SJSA1 (cell line): ENCODE data around the genes RFX7 and POLR2M.

GRCh38 chr15:55741305-55742015 is 1.5 kb downstream of the PRTG start:
- RAMPAGE, long total RNA = no peak

DNA sequence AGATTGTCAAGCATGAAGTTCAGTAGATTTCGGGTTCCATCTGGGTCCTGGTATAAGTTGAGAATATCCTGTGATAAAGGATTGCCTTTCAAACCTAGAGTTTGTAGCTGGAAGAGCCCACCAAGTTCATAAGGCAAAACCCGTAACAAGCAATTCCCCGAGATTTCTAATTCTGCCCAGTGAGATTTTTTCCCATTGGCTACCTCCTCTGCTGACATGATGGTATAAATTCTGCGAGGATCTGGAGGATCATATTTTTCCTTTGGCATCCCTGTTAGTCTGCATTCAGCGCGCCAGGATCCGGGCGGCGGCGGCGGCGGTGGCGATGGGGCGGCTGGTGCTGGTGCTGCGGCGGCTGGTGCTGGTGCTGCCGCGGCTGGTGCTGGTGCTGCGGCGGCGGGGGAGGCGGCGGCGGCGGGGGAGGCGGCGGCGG is 13.5 kb upstream of the NEDD4 start:
- RAMPAGE, long total RNA = no peak

- RAMPAGE, long total RNA = no peak
Observed at GRCh38 chr15:56221090-56222165, 22.3 kb downstream of the RFX7 start.

DNA sequence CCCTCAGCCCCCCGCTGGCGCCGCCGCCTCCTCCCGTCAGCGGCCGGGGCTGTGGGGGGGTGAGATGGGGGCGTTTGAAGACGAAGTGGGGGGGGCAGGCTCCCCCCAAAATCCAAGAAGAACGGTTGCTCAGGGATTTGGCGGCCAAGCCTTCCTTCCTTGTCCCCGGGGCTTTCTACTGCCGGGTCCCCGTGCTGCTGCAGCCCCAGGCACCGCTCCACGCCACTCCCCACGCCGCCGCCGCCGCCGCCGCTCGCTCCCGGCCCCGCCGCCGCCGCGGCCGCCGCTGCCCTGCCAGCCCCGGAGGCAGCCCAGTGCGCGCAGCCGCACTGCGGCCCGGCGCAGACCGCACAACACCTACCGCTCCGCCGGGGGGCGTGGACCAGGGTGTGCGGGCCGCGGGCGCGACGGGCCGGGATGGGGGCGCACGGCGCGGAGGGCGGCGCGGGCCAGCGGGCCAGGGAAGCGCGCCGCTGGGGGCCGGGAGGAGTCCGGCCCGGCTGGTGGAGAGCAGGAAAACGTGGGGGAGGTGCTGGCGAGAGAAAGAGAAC is at the start of gene RFX7:
Gene RFX7, minus strand, starts transcription at position 326 of the 551 bp plus-strand sequence.
- RAMPAGE, long total RNA = no peak

DNA sequence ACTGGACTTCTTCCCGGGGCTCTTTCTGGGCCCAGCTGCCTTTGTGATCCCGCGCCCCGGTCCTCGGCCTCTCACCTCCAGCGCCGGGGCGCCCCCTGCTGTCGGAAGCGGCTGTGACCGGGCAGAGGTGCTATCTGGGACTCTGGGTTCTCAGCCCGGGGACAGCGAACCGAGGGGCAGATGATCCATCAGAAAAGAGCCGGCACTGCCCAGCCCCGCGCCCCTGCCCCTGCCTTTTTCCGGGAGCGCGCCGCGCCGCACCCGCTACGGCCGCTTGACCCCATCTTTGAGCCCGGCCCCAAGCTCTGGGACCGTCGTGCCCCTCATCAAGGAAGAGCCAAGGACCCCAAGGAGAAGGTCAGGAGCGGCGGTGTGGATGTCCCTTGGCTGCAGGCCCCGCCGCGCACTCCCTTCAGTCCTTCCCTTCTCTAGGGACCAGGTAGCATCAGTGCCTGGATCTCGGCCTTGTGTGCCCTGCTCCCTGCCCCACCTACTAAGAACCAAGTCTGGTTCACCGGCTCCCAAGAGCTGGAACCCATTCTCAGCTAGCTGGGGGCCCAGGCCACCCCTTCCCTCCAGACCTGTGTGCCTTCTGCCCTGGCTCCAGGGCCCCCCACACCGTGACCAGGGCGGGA is 69.5 kb upstream of the CGNL1 start:
- RAMPAGE, long total RNA = no peak

GRCh38 chr15:57312331-57313184 is 63.7 kb upstream of the CGNL1 start:
- RAMPAGE, long total RNA = no peak

DNA sequence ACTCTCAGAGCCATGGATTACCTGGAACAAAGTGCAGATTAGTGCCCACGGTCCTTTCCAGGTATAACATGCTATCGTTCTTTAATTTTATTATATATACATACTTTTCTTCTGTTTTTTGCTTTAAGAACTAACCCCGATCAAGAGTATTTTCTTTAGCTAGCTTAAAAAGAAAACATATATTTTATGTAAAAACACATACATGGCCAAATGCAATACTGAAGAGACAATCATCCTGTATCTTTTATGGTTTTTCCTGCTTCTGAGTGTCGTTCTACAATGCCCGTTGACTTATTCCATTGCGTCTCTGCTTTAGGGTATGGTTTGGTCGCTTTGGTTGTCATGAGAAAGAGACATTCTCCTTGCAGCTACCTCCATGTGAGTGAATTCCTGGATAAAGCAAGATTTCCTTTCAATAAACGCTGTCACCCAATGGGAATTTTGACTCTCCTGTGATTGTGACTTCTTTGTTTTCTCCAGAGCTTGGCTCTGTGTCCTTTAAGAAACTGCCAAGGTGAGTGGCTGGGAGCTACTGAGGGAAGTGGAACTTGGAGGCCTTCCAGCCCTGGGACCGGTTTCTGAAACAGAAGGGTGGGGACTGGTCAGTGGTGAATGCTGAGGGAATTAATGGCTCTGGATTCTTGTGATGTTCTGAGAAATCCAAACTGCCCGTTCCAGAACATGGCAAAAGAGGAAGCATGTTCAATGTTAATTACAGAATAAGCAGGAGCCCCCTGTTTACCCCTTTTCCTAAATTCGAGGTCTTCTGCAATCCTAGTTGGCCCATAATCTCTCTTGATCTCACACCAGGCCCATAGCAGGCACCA is 41.2 kb upstream of the MYZAP start:
- RAMPAGE, long total RNA = no peak

GRCh38 chr15:57647464-57648089 is 55.9 kb downstream of the MYZAP start:
- RAMPAGE, long total RNA = no peak

GRCh38 chr15:57679677-57680465 is 26.6 kb upstream of the POLR2M start:
- RAMPAGE, long total RNA = no peak

DNA sequence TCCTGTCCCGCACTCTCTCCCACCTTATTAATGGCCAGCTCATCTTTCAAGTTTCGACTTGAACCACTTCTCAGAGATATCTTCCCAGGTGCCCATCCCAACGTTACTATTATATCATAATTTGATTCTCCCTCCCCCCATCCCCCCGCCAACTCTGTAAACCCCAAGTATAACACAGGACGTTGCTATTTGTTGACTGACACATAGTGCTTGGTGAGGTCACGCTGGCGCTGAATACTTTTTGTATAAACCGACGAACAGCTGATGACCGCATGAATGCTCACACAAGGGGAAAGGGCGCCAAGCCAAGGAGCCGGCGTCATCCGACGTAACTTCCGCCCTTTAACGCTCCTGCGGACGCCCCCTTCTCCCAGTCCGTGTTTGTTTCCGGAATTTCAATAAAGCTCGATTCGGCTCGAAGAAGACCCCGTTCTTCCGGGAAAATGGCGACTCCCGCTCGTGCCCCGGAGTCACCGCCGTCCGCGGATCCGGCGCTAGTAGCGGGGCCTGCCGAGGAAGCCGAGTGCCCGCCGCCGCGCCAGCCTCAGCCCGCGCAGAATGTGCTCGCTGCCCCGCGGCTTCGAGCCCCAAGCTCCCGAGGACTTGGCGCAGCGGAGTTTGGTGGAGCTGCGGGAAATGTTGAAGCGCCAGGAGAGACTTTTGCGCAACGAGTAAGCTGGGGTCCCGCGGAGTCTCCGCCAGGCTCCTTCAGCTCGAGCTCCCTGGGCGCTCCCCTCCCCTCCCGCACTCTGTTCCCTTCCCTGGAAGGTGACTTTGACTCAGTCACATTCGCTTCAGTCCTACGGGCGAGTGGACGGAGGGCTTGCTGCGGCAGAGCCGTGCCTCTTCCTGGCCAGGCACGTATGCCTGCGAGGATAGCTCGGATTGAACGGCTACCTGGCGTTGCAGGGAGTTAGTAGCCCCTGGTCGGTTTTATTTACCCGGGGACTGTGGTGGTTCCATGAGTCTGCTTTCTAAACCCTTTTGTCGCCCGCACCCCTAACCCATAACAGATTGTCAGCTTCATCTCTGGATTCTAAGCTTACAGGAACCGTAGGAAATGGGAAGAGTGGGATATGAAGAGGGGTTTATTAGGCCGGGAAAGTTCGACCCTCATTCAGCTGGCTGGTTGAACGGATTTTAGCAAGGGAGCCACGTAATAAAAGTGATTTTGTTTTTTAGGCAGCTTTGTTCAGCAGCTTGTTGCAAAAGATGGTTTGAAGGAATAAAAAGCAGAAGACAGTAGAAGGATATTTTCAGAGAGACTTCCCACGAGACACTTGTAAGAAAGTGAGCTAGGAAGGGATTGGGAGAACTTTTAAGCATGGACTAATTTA is at the start of gene POLR2M:
Gene POLR2M, plus strand, starts transcription at position 430 of the 1,337 bp plus-strand sequence.
- RAMPAGE, long total RNA = no peak

DNA sequence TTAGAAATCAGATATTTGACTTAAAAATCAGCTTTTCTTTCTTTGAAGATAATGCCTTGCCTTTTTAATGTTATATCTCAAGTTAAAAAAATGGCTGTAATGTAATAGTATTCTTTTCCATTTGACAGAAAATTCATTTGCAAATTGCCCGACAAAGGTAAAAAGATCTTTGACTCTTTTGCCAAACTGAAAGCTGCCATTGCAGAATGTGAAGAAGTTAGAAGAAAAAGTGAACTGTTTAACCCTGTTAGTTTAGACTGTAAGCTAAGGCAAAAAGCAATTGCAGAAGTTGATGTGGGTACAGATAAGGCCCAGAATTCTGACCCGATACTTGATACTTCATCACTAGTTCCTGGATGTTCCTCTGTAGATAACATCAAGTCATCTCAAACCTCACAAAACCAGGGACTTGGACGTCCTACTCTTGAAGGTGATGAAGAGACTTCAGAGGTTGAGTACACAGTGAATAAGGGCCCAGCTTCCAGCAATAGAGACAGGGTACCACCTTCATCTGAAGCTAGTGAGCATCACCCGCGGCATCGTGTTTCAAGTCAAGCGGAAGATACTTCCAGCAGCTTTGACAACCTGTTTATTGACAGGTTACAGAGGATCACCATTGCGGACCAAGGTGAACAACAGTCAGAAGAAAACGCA is 2.2 kb downstream of the POLR2M start:
- RAMPAGE, long total RNA = no peak

GRCh38 chr15:57792692-57793135 is 86.2 kb downstream of the POLR2M start:
- RAMPAGE, long total RNA = no peak

DNA sequence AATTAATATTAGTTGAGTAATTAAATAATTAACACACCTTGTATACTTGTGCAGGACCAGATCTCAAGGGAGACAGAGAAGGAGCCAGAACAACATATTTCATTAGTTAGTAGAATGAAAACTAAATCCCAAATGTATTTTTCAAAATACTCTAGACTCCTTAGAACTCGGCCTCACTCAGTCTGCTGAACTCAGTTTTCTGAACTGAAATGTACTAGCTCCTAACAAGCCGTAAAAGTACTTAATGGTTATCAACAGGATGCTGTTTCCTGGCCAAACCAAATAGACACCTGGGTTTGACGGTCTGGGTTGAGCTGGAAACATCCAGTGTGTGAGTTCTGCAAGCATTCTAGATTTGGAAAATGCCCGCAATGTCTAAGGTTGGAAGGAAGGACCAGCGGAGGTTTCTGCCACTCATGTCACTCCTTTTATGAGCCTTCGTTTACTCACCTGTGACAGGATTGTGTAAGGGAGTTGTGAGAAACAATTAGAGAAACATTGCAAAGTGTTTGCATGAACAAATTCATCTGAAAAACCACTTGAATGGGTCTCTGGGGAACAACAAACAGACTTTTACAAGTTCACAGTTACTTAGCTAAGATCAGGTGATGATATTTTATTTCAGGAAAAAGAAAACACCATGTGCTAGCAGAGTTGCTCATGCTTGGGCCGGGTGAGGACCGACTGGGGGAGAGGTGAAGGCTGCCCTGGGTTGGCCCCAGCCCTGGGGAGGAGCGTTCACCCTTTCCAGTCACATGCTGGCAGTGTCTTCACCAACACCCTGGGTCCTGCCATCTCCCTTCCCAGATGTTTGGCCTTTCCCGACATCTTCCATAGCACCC is 151.0 kb downstream of the ALDH1A2 start:
- RAMPAGE, long total RNA = no peak

GRCh38 chr15:57950292-57951015 is 115.1 kb downstream of the ALDH1A2 start:
- RAMPAGE, long total RNA = no peak

DNA sequence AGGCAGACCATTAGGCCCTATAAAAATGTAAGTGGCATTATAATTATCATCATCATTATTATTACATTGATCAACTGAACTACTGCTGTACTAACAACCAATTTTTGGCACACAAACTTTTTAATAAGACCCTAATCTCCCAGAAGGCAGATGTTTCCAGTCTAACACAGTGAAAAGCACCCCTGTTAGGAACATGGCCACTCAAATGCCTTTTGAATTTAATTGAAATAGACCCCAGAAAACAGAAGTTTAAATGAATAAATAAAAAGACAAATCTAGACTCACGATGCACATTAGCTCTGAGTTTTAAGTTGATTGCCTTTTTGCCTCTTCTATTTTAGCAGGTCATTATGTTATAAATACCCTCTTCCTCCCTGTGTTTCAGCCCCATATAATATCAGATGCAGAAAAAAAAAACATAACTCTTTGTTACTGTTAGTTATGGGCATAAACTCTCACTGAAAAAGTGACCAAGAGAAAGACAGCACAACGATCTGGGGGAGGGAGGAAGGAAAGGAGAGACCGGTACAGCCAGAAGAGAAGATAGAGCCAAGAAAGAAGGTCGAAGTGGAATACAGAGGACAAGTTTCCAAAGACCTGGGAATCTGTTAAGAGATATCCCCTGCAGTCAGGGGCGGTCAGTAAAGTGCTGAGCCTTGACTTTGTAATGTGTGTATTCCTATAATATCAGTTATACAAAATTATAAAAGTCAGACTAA is 3.5 kb downstream of the ALDH1A2 start:
- RAMPAGE, long total RNA = no peak

GRCh38 chr15:58179631-58180221 is 41.5 kb downstream of the AQP9 start:
- RAMPAGE, long total RNA = no peak

GRCh38 chr15:58248020-58248576 is 109.9 kb downstream of the AQP9 start:
- RAMPAGE, long total RNA = no peak

GRCh38 chr15:58250000-58250343 is 111.8 kb downstream of the AQP9 start:
- RAMPAGE, long total RNA = no peak

- RAMPAGE, long total RNA = no peak
Observed at GRCh38 chr15:58261054-58261562, 122.9 kb downstream of the AQP9 start.

DNA sequence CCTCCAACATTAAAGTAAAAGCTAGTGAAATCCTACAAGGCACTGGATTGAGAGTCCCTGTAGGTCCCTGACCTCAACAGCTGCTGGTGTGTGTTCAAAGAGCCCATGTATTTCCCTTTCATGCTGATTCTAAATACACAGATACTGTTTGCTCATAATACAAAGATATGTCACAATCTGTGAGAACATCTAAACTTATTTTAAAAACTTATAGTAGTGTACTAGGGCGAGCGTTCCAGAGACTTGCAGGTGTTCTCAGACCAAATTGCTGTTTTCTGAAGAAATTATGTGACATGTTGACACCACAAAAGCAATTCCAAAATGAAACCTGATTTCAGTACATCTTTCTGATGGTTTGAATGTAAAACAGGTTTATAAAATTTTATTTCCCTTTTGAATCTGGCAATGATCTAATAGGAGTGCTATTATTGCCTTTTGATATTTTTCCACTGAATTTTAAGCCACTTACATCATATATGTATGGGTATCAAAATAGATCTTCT is 145.8 kb upstream of the LIPC start:
- RAMPAGE, long total RNA = no peak